Pericardium fibroblast (primary cell): ENCODE measurements around a stretch of chr3.

GRCh38 chr3:25628706-25629195 is 36.0 kb downstream of the TOP2B start:
- RAMPAGE, long total RNA: no peak

- RAMPAGE, long total RNA: no peak
These were observed 59.8 kb downstream of the OXSM start for GRCh38 chr3:25849629-25850175.

DNA sequence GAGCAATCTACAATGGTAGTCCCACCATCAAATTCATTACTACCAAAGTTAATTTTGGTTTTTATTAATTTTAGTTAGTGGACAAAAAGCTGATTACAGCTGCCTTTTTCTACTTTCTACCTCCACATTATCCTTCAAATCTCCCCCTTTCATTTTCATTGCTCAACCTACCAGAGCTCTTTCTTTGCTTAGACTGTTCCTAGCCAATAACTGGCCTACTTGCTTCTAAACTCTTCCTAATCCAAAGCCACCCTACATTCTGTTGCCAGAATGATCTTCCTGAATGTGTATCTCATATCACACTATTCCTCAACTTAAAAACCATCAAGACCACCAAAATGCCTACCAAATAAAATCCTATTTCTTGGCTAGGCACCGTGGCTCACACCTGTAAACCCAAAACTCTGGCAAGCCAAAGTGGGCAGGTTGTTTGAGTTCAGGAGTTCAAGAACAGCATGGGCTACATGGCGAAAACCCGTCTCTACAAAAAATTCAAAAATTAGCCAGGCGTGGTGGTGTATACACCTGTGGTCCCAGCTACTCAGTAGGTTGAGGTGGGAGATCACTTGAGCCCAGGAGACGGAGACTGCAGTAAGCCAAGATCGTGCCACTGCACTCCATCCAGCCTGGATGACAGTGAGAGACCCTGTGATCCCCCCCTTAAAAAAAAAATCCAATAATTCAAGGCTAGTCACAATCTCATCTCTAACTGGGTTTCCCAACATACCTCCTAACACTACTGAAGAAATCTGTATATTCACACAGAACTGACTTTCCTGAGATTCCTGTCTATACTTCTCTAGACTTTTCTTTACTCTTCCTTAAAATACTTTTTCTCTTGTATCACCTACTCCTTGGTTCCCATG is 48.8 kb downstream of the SLC4A7 start:
- RAMPAGE, long total RNA: no peak

DNA sequence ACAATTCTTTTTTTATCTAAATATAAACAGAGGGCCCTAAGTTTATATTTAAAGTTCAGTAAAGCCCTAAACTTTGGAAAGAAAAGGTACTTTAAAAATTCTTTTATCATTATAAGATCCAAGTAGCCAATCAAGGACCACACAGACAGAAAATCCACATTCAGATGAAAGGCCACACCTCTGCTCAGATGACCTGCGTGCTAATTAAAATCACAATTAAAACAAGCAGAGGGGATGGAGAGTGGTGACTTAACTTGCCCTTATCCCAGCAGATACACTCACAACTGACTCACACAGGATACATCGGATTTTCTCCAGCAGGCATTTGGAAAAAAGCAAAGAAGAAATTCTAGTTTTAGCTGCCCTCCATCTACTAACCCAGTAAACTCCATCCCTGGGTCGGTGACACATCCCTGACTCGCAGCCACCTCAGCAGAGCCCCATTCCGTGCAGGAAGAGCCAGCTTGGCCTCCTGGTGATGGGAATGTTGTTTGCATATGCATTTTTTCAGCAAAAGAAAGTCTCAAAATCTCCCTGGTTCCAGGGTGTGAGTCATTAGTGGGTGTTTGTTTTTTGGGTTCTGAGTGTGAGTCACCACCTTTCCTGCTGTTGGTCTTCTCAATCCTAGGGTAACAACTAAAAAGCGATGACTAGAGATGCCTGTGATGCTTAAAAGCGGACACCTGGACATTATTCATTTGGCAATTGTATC is 49.6 kb upstream of the SLC4A7 start:
- RAMPAGE, long total RNA: no peak

- RAMPAGE, long total RNA: no peak
These were observed 99.2 kb downstream of the EOMES start for GRCh38 chr3:27622915-27623323.

GRCh38 chr3:27719842-27720268 is 2.3 kb downstream of the EOMES start:
- RAMPAGE, long total RNA: no peak

- RAMPAGE, long total RNA: no peak
These were observed 182.2 kb upstream of the CMC1 start for GRCh38 chr3:28059055-28059777.

DNA sequence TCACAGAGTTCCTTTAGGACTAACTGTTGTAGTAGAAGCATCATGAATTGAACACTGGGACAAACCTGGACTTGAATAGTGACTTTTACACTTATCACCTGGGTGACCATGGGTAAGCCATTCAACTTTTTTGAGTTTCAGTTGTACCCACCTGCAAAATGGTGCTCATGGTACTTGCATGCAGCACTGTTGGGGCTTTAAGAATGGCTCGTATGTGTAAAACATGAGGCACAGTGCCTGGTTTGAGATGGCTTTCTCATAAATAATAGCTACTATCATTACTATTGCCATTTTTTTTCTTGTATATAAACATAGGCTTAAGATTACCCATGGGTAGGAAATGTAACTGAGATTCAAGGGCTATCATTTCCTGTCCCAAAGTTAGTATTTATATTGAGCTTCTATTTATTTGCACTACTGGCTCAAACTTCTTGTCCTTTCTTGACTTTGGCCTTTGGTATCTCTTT is 354.5 kb upstream of the AZI2 start:
- RAMPAGE, long total RNA: no peak

- RAMPAGE, long total RNA: start-site peak on the plus strand at chr3:29281346-29281391, 23 and 22 reads in 2 replicates
These were observed 472 bp downstream of the RBMS3 start for GRCh38 chr3:29281249-29281836.

DNA sequence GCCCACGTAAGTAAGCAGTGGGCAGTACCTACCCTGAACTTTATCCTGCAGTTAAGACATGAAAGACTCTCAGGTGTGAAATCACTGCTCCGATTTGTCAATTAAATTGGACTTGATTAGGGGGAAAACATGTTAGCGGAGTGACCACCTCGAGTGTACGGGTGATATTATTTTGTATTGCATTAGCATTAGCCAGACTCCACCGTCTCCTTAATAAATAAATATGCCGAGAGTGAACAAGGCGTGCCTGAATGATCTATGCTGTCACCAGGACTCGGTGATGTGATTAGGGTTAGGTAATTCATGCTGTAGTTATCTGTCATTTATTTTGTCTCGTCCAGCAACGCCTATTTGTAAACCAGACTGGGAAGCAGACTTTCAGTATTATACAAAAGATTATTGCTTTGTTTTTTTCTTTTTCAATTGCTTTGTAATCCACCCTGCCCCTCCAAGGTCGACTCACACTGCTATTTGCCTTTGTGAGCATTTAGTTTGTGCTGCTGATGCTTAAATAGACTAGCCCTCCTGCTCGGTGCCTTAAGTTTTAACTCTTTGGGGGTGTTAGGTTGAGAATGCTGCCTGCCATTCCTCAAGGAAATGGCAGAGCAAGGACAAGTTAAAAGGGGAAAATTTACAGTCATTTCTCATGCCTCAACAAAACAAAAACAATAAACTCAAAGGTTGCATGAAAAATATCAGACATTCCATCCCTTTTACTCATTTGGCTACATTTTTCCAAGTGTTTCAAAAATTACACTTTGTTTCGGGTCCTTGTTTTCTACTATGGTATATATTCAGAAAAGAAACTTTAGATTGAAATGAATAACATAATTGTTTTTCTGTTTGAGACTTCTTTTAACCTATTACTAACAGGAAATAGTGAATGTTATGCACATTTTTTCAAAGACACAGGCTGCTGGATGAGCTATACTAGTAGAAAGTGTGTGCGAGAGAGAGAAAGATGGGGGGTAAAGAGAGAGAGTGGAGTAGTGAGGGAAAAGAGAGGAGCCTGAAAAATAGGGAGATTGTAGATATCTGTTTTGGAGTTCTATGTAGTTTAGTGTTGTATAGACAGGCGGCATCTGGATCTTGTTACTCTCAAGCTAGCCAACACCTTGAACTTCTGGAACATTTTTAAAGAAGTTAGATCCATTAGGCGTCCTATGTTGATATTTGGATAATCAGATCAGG is 2.0 kb downstream of the RBMS3 start:
- RAMPAGE, long total RNA: no peak

DNA sequence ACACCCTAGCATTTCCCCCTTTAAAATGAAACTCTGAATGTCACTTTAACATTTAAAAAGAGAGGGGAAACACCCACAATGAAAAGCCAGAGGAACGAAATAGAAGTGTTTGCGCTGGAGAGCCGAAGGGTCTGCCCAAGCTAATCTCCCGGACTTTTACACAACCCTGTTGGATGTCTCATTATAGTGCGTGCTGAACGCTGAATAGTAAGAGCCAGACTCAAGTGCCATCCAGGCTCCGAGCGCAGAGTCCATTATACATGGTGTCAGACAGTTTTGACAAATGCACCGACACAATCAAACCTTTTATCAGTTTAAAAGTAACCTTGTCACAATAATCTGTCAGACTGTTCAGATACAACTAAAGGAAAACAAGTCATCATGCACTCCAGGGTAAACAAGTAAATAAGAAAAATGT is 159.7 kb downstream of the RBMS3 start:
- RAMPAGE, long total RNA: no peak

DNA sequence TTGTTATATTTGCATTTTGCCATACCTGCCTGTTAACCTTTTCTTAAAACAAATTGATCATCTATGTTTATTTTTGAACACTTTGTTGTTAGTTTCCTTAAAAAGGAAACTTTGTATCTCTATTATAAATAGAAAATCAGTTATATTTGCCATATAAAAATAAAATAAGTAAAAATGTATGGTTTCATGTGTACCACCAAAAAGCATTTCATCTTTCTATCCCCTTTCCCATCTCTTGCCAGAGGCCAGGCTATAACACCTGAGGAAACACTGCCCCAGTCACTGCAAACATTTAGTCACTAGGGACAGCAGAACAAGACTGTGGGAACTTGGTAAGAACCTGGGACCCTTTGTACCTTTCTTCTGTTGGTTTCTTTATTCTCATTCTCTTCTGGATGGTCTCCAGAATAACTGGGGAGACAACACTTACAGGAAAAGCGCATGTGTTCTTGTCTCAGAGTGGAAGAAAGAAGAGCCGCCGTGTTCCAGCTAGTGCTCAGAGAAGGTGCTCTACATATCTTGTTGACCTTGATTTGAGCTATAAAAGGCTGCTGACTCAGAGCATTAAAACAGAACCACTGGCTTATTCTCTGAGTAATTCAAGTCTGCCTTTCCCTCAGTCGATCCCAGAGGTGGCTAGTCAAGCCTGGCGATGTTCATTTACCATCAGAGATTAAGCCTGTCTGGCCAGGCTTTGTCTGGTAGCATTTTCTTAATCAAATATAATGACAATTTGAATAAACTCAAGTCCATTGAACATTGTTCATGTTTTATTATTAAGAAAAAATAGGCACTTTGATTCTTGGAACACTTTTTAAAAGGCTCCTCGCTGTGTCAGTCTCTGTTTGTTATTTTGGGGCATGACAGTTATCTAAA is 361.7 kb downstream of the RBMS3 start:
- RAMPAGE, long total RNA: no peak

GRCh38 chr3:29695353-29696029 is 414.6 kb downstream of the RBMS3 start:
- RAMPAGE, long total RNA: no peak

- RAMPAGE, long total RNA: no peak
These were observed 488.0 kb downstream of the RBMS3 start for GRCh38 chr3:29768850-29769290.

GRCh38 chr3:29994841-29995212 is 611.6 kb upstream of the TGFBR2 start:
- RAMPAGE, long total RNA: no peak

- RAMPAGE, long total RNA: no peak
These were observed 133.0 kb upstream of the TGFBR2 start for GRCh38 chr3:30473356-30473866.

- RAMPAGE, long total RNA: no peak
These were observed 33.5 kb downstream of the TGFBR2 start for GRCh38 chr3:30639766-30640428.

DNA sequence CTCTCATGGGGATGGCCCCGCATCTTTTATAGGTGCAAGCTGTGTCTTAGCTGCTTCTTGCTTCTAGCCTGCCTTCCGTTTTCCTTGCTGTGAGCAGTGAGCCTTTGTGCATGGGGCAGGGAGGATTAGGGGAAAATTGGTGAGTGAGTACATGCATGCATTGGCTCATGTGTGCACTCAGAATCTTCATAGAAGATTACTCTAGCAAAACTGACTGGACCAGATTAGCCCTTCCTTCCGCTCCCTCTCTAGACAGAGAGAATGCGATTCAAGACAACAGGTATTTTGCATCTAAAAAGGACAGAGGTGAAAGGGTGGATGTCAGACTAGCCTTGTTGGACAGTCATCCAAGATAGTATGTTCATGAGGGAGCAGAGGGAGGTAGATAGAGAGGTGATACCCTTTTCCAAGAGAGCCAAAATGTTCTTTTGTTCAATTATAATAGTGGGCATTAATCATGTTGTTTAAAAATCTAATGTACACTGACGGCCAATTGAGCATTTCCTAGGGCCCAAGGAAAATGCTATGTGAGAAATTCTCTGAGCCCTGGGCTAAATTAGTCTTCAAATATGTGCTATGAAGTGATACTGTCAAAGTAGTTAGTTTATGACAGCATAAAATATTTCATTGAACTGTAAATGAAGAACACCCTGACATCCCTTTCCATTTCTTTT is 42.7 kb downstream of the TGFBR2 start:
- RAMPAGE, long total RNA: no peak

- RAMPAGE, long total RNA: no peak
These were observed 109.3 kb upstream of the STT3B start for GRCh38 chr3:31423212-31424038.

- RAMPAGE, long total RNA: no peak
These were observed 37.9 kb downstream of the STT3B start for GRCh38 chr3:31570319-31571288.